ENCODE results near the gene SMIM21.

- PRO-cap: no peak
Measured at GRCh38 chr18:69367368-69367567, 33.4 kb upstream of the DOK6 start.

- PRO-cap: no peak
Measured at GRCh38 chr18:70419864-70420539, 131.2 kb downstream of the SOCS6 start.

DNA sequence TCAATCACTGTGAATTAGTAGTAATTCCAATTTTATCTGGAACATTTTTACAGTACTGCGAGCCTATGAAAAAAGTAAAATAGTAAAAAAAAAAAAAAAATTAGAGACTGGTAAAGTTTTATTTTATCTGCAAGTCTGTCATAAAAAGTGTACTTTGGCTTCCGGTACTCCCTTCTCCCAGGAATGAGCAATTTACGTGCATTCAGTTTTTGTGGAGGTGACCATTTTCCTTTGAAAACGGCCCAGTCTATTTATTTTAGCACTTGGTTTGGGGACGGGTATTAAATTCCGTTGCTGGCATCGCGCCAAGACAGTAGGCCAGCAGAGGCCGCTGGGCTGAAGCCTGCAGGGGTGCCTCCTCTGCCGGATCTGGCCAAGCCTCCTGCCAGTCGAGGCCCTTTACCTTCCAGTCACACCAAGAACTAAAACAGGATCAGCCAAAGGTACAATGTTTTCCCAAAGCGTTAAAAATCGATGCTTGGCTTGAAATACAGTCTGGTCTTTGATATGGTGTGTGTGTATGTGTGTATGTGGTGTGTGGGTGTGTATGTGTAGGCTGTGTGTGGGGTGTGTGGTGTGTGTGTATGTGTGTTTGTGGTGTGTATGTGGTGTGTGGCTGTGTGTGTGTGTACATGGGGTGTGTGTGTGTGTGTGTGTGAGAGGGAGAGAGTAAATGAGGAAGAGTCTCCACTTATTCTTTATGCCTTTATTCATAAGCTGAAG is 175.9 kb downstream of the SOCS6 start:
- PRO-cap: unidirectional peak, minus-strand start at position 371 of the sequence

DNA sequence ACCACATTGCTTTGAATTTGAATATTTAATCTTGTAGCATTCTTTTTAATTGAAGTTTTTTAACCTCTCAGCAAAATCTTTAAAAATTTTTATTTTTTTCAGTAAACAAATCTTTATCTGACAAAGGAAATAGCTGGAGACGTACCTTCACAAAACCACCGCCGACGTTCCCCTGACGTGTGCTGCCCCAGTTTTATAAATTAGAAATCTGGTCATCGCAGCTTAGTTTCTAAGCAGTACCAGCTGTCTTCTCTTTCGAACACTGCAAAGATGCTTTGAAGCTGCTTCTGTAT is 264.7 kb downstream of the SOCS6 start:
- PRO-cap: no peak

DNA sequence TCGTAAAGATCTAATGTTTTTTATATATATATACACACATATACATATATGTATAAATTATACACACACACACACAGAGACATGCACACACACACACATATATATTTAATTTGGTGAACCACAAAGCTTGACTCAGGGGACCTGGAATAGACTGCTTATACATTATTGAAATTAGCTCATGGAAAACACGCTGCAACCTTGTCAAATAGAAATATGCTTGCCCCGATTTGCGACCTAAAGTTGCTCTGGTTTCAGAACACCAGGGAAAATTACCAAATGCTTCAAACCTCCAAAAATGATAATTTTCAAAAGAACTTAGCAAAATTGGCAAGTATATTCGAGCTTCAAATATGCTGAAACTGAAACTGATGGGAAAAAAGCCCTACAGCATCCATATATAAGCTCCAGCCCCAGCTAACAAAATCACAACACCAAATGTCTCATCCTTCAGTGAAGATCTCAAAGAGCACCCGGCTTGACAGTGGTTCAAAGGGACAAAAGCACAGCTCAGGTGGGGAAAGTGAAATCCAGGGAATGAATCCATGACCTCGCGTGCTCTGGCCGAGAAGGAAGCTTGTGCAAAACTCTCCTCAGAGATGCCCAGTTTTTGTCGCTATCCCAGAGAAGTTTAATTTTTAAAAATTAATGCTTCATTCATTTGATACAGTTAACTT is 370.7 kb downstream of the SOCS6 start:
- PRO-cap: no peak

DNA sequence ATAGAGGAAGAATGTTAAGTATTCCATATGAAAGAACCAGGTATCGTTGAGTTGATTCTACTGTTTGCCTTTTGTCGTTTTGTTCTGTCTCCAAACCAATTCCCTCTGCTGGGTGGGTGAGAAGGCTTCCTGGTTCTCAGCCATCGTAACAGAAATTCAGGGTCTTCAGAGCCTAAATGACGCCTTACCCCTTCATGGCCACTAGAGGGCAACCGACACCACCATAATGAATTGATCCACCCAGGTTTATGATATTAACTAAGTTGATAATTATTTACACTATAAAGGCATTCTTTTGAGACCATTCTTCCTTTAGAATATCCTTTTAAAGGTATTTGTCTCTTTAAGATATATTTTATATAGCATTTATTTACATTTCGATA is 48.0 kb downstream of the TIMM21 start:
- PRO-cap: no peak

DNA sequence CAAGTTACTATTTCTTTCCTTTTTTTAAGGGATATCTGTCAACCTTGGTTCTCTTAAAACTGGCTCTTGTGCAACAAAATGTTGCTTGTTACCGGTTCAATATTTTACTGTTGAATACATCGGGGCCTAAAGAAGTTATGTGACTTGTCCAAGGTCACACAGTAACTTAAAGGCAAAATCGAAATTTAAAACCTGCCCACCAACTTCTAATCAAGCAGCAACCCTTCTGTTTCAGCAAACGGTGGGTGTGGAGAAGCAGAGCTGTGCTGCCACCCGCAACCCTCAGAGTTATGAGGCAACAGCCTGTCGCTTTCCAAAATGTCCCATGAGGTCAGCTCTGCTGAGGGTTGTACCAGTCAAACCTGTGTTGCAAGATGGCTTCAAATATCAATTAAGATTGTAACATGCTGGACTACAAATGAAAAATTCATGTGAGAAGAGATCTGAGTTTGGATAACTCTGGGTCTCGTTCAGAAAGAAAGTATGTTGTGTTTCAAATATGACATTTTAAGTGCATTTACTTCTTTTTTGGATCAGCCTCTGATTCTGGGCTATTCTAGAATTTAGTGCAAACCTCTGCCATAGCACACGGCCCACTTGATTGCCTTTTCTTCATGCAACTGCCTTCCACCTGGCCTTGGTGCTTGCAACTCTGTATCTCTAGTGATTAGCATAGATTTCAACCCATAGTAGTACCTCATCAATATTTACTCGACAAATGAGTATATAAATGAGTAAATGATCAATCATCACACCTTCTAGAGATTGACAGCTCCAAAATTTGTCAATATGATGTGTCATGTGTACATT is 69.2 kb downstream of the TIMM21 start:
- PRO-cap: bidirectional peak, plus-strand start at position 446 of the sequence, minus-strand start at position 292 of the sequence

GRCh38 chr18:74260682-74261674 is 30.8 kb downstream of the CYB5A start:
- PRO-cap: unidirectional peak, minus-strand start at chr18:74261014; unidirectional peak, minus-strand start at chr18:74261228

DNA sequence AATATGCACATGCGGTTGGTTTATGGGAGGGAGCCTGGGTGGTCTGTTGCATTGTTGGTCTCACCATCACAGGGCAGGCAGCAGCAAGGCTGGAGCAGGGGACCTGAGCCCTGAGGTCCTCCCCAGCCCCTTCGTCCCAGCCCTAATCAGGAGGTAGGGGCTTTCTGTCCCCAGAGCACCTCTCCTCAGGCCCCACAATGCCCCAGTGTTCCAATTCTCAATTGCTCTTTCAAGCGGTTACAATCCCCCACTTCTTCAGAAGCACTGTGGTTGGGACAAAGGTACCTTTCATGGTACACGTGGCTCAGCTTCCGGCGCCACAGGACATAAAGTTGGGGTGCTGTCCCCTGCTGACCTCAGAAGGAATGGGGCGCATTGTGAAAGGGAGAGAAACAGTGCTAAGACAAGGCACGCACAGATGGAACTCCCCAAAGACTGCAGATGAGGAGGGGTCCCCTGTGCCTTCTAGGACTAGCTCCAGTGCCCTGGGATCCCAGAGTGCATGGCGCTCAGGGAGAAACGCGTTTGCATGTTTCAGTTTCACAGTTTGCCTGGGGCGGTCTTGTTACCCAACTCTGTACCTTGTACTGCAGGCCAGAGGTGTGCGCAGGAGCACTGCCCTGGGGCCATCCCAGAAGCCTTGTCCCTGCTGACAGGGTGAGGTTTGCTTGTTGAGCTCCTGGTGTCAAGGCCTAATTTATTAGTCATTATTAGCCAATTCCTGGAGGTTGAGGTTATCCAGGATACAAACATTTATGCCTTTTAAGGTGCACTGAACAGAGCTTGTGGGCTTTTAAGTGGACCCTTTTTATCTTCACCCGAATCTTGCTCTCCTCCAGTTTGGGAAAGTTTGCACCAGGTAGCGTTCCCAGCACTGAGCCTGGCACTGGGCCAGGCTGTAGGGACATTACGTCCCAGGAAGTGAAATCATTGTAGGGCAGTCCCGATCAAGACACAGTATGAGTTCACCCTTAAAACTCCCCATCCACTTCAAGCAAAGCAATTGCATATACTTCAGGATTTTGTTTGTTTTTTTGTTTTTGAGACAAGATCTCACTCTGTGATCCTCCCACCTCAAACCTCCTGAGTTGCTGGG is 7.6 kb downstream of the CNDP1 start:
- PRO-cap: bidirectional peak, plus-strand start at position 634 of the sequence, minus-strand start at position 527 of the sequence; unidirectional peak, plus-strand start at position 940 of the sequence

DNA sequence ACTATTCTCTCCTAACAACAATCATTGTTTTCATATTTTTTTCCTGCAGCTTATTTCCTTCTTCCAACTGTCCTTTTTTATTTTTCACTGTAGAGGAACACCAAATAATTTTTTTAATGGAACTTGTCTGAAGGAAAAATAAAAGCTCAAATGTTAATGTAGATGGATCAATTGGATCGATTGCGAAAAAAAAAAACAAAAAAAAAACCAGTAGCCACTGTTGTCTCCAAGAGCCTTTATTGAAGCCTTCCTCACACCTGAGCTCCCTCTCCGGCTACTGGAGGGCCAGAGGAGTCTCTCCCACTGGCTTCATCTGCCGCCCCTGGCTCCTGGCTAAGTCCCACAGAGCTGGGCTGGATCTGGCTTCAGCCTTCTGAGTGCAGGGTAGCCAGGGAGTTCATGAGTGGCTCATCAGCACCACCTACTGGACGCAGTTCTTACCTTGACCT is 17.4 kb downstream of the CNDP1 start:
- PRO-cap: unidirectional peak, minus-strand start at position 279 of the sequence; unidirectional peak, minus-strand start at position 340 of the sequence

DNA sequence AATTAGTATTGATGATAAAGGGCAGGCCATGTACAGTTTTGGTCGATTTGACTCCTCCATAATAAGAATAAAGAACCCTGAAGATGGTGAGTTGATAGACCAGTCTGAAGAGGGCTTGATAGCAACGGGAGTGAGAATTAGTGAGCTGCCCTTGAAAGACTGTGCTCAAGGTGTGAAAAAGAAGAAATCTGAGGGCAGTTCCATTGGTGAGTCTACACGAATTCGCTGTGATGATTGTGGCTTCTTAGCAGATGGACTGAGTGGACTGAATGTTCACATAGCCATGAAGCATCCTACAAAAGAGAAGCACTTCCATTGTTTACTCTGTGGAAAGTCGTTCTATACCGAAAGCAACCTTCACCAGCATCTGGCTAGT is 37.4 kb downstream of the ZNF407 start:
- PRO-cap: no peak

- PRO-cap: unidirectional peak, minus-strand start at chr18:75064229
Measured at GRCh38 chr18:75064167-75065026, 144.5 kb downstream of the PTGR3 start.

GRCh38 chr18:75204678-75205349 is 4.1 kb downstream of the PTGR3 start:
- PRO-cap: no peak

- PRO-cap: no peak
Measured at GRCh38 chr18:75246759-75247557, 36.4 kb downstream of the TSHZ1 start.

- PRO-cap: no peak
Measured at GRCh38 chr18:75427429-75428065, at the start of gene SMIM21. SMIM21 (minus strand) TSS chr18:75427703.

DNA sequence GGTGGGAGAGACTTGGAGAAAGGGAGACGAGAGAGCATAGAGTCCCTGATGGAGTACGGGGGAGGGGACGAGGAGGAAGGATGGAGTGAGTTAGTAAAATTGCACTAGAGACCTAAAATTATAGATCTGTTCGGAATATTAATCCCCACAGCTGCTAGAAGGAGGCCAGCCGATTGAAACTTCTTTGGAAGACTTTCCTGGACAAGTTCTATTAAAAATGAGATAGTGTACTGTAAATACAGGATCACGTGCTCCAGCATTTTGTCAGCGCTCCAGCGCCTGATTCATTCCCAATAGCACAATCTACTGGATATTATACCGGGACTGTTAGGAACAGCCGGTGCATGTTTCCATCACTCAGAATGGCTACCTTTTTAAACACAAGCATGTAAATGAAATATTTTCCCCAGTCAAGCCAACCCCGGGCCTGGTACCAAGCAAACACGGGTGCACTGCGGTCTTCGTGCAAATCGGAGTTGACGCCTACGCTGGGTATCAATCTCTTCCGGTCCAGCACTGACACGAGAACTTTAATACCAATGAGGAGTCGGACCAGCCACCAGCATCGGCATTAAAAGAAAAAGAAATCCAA is 438.2 kb downstream of the ZNF516 start:
- PRO-cap: no peak

DNA sequence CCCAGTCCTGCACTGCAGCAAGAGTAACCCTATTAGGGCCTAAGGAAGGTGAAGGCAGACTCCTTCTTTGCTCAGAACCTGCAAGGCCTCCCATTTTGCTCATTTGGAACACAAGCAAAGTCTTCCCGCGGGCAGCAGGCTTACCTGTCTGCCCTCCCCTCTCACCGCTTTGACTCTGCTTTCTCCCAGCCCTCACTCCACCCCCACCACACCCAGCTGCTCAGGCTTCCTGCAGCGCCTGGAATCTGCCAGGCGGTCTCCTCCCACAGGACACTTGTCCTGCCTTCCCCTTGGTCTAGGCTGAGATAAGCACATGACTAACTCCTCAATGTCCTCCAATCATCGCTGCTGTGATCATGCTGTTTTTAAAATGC is 430.1 kb downstream of the ZNF516 start:
- PRO-cap: no peak

DNA sequence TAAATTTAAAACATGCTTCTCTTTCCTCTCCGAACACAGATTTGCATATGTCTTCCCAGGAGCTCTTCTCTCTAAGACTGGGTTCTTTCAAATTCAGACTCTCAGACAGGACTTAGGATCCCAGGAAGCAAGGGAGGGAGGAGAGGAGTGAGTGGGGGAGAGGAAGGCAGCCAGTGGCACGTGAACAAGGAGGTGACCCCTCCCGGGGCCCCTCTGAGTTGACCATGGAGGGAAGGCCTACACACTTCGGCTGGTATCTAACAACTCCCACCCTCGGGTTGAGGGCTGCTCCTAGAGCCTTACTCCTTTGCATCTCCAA is 344.3 kb downstream of the ZNF516 start:
- PRO-cap: no peak

GRCh38 chr18:76265114-76266268 is 229.6 kb downstream of the ZNF516 start:
- PRO-cap: no peak

GRCh38 chr18:76436858-76437519 is 58.1 kb downstream of the ZNF516 start:
- PRO-cap: no peak

Measured in left lobe of liver (tissue), 1 donor.